ENCODE data around the genes HSF5 and PPM1E.

- PRO-cap = no peak
Measured at GRCh38 chr17:58488166-58488629, at the start of gene HSF5. Gene HSF5, minus strand, starts transcription at chr17:58488408.

DNA sequence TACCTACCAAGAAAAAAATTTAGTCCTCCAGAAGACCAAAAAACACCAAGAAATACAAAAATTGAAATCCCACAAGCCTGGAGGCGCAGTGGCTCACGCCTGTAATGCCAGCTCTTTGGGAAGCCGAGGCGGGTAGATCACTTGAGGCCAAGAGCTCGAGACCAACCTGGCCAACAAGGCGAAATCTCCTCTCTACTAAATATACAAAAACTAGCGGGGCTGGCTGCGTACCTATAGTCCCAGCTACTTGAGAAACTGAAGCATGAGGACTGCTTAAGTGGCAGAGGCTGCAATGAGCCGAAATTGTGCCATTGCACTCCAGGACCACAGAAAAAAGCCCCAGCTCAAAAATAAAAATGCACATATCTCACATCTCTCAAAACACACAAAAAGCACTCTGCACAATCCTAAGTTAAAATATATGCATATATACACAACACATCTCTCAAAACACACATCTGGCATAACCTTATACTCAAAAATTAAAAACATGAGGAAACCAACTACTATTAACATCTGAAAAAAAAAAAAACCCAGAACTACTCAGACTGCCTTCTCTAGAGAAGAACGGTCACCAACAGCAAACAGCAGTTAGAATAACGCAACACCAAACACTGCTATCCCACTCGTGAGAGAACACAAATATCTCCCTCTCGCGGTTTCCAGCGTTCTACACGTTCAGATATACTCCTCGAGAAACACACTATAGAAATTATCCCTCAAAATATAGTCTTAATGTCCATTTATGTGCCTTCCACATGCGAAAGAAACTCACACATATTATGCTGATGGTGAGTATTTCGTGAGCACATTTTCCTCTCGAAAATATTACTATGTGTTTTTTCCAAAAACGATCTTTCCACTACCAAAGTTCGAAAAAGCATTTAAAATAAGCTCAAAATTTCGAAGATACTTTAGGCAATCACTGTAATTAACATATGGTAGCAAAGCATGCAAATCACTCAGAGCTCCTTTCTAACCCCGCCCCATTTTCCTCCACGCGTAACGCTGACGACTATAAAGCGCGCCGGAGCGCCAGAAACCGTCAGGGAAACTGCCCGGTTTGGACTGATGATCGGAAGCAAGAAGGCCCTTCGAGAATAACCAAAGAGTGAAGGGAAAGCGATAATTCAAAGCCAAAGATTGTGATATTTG, 60.4 kb downstream of the IGBP1C start:
- PRO-cap = unidirectional peak, plus-strand start at position 1,071 of the sequence

DNA sequence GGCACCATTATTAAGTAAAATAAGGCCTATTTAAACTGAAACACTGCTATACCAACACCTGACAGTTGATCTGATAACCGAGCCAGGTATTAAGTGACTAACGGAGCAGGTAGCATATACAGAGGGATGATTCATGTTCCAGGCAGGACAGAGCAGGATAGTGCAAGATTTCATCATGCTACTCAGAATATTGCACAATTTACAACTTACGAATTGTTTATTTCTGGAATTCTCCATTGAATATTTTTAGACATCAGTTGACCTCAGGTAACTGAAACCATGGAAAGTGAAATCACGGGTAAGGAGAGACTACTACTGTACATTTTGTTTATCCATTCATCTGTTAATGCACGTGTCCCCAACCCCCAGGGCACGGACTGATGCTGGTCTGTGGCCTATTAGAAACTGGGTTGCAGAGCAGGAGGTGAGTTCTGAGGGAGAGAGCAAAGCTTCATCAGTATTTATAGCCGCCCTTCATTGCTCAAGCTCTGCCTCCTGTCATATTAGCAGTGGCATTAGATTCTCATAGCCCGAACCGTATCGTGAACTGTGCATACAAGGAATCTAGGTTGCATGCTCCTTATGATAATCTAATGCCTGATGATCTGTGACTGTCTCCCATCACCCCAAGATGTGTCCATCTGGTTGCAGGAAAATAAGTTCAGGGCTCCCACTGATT, 14.4 kb upstream of the PPM1E start:
- PRO-cap = no peak

DNA sequence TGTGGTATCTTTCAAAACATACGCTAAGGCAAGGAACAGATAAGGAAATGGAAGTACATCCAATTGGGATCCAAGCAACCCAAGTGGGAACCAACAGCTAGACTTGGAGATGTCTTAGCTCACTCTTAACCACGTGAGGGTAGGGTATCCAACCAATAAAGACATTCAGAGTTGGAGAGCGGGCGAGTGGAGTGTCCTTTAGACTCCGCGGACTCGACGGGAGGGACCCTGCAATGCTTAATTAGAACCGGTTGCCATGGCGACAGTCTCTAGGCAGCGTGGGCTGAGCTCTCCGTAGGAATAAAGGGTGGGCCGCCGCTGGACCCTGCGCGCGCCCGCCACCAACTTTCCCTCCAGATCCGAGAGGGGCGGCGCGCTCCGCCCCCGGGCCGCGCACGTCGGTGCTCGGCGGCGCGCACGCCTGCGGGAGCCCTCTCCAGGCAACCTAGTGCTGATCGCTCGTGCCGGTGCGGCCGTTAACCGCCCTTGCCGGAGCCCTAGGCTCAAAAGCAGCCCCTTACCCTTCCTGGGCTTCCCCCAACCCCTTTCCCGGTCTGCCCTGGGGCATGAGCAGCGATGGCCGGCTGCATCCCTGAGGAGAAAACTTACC, at the start of gene PPM1E:
Gene PPM1E, plus strand, starts transcription at position 433 of the 610 bp plus-strand sequence.
- PRO-cap = no peak

DNA sequence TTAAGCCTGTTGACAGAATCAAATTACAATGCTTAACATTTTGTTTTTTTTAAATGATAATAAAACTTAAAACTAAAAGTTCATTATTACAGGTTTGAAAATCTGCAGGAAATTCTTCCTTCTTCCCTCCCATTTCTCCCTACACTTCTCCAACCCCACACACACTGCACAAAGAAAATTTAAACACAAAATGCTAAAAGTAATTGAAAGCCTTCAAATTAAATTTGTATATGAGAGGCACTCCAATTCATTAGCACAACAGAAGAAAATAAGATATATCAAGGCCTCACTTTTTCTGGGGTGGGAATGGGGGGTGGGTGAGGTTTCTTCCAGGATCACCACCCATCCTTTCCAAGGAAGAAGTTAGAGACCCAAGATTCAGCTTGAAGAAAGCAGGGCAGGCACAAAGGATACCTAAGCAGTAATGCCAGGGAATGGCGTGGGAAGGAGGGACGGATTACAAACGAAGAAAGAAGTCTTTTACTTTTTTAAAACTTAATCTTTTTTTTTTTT, 1.6 kb downstream of the SKA2 start:
- PRO-cap = no peak

- PRO-cap = unidirectional peak, plus-strand start at chr17:59154500; bidirectional peak, plus-strand start at chr17:59154975, minus-strand start at chr17:59154927
Measured at GRCh38 chr17:59154207-59155027, 569 bp downstream of the SKA2 start.

DNA sequence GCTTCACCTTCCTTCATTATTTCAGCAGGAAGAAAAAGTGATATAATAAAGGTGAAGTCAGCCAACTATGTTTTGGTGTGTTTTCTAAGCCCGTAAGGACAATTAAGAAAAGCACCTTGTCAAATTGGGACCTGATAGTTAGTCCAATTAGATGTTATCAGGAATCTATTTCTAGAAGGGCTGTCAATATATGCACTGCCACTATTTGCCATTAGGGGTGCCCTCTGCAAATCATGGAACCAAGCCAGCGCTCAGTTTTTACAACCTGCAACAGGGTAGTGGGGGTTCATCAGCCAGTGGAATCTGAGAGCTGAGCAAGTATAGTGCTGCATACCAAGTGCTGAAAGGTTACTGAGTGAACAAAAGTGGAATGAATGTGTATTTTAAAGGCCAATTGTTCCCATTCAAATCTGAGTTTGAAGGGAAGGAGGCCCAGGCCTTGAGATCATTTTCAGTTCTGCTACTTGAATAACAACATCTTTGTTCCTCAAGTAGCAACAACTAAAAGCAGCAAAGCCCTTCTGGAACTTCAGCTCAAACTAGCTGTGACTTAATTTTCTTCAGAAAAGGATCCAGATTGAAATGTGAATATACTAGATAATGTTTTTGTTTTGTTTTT, 10.4 kb downstream of the PRR11 start:
- PRO-cap = no peak

- PRO-cap = no peak
Measured at GRCh38 chr17:59366814-59367550, 35.5 kb downstream of the YPEL2 start.

DNA sequence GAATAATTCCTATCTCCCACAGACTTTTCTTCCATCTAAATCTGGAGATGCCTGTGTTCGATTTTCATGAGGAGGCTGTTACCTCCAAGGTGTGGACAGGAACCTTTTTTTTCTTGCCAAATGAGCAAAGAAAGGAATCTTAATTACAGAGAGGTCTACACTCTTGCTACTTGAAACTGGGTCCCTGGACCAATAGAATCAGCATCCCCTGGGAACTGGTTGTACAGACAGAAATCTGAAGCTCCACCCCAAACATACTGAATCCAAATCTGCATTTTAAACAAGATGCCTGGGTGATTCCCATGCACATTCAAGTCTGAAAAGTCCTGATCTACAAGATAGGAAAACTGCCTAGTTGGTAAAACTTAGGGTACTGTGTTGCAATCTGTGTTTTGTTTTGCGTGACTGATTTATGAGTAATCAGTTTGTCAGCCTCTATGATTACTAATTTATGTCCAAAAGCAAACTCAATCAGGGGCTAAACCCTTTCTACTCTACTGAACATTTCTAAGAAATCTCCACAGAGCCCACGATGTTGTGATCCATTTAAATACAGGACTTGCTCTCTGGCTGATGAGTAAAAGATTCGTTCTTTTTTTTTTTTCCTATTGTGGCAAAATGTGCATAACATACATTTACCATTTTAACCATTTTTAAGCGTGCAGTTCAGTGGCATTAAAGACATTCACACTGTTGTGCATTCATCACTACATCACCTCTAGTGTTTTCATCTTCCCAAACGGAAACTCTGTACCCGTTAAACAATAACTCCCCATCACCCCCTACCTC, 103.8 kb downstream of the YPEL2 start:
- PRO-cap = no peak

GRCh38 chr17:59465679-59466274, 99.6 kb upstream of the DHX40 start:
- PRO-cap = no peak

GRCh38 chr17:59517312-59517652, 48.1 kb upstream of the DHX40 start:
- PRO-cap = no peak

- PRO-cap = no peak
Measured at GRCh38 chr17:59655822-59656411, 36.2 kb downstream of the CLTC start.

DNA sequence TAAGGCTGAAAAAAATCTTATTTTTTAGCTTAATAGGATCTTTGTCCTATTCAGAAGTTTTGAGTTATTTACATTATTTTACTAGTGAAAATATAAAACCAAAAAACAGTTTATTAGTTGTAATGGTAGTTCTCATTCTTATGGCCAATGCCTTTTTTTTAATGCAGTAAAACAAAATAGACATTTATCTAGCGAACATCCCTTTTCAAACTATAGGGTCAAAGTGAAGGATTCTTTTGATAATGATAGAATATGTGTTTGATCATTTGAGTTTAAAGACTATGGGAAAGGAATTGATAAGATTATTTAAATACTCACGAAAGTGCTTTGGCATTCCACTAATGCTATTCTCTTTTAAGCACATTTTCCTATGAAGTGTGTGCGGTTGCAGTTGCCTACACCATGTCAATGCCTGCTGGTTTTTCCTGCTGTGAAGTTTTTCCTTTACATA, 78.6 kb downstream of the VMP1 start:
- PRO-cap = no peak

- PRO-cap = no peak
Measured at GRCh38 chr17:59844735-59845522, 47.8 kb downstream of the TUBD1 start.

GRCh38 chr17:60089484-60089747, 10.7 kb upstream of the HEATR6 start:
- PRO-cap = no peak

GRCh38 chr17:60094568-60095254, 16.0 kb upstream of the HEATR6 start:
- PRO-cap = no peak

DNA sequence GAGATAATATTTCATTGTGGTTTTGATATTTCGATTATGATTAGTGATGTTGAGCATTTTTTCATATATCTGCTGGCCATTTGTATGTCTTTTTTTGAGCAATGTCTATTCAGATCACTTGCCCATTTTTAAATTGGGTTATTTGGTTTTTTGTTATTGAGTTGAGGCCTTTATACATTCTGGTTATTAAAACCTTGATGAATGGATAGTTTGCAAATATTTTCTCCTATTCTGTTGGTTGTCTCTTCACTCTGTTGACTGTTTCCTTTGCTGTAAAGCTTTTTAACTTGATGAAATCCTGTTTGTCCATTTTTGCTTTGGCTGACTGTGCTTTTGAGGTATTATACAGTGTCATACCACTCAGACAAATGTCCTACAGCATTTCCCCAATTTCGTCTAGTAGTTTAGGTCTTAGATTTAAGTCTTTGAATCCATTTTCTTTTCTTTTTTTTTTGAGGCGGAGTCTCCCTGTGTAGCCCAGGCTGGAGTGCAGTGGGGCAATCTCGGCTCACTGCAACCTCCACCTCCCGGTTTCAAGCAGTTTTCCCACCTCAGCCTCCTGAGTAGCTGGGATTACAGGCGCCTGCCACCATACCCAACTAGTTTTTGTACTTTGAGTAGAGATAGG, 97.1 kb downstream of the CA4 start:
- PRO-cap = no peak

DNA sequence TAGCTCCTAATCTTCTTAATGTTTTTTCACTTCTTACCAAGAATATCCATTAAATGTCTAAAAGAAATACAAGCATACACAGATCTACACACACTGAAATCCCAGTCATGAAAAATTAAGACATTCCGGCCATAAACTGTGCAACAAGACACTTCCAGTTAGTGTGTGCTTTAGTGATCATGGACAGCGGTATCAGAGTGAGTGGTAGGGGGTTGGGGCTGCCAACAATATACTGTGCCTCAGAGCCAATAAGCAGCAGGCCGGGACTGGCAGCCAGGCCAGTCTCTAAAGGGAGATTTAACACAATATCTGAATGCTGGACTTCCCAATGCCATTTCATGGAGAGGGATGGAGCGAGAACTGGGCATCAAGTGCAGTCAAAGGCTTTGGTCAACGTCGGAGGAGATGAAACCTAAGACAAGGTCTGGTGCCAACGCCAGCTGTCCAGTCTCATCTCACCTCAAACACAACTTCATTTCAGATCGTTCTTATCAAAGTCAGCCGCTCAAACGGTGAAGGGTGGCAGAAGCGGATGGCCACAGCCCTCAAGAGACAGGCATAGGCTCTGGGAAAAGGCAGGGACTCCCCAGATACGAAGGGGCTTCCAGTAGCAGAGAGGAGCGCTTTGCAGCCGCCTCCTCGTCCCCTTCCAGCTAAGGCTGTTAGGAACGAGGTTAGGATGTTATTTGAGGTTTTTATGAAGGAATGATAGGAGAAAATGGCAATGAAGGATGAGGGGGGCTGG, 948 bp downstream of the USP32 start:
- PRO-cap = unidirectional peak, plus-strand start at position 508 of the sequence

DNA sequence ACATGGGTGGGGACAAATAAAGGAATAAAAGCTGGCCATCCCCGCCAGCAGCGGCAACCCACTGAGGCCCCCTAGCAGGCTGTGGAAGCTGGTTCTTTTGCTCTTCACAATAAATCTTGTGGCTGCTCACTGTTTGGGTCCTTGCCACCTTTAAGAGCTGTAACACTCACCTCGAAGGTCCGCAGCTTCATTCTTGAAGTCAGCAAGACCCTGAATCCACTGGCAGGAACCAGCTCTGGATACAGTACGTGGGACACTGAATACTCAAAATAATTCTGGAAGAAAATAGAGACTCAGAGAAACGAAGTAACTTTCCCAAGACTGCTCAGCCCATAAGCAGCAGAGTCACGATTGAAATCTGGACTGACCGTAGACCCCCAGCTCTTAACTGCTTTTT, 162.2 kb upstream of the TBX2 start:
- PRO-cap = no peak

DNA sequence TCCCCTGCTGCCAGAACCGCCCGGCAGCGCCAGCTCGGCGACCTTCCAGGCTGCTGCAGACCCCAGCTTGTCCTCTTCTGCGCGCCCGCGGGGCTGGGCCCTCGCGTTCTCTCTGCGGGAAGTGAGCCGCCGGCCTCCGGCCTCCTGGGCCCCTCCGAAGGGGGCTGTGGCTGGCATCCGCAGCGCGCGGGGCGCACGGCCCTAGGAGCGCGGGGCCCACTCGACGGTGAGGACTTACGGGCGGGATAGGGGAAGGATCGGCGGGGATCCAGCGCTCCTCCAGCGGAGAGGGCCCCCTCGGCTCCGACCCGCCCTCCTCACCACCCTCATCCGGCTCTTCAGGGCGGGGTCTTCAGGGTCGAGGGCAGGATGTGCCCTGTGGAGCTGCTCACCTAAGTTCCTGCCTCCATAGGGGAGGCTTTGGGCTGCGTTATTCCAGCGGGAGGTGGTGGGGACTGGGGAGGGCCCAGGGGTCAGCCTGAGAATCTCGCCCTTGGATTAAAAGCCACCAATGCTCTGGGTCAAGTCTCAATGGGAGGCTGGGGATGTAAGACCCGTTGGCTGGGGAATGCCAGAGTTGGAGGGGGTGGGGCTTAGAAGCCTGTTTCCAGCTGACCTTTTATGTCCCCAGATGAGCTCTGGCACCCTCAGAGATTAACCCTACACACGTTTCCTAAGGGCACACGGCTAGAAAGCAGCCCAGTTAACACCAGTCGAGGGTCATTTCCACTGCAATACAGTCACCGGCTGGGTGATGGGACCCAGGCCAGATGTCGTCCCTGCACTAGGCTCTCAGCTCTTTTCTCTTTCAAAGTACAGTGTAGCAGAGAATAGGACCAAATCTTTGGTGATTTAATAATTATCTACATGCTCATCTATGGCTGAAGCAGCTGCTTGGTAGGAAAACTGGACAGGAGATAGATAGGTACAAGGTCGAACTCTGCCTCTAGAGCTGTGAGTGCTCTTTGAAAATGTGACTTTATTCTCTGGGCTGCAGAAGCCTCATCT, 13.4 kb downstream of the TBX2 start:
- PRO-cap = no peak